Measurements from ENCODE around the genes LGALS9C, FOXO3B, TVP23B and B9D1.

GRCh38 chr17:18224100-18224593, 1.3 kb upstream of the LLGL1 start:
- PRO-cap, 4 experiments = no peak in any of the 4 experiments
- RAMPAGE, long total RNA, 2 experiments = no peak in any of the 2 experiments

DNA sequence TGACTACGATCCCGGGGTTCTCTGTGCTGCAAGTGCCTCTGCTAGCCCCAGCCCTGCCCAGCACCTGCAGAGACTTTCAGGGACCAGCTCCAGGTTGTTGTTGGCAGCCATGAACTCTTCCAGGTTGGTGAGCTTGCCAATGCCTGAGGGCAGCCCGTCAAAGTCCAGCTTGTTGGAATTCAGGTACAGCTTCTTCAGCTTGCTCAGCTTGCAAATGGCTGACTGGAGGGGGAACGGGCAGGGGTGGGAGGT, 5.4 kb downstream of the FLII start:
- PRO-cap, 4 experiments = no peak in any of the 4 experiments
- RAMPAGE, long total RNA, 2 experiments = no peak in any of the 2 experiments

- PRO-cap, 4 experiments = peak in 3 of 4 experiments; most common plus-strand start chr17:18261454 (in 1); most common minus-strand start chr17:18261302 (in 2)
- RAMPAGE, long total RNA, 2 experiments = no peak in any of the 2 experiments
Measured at GRCh38 chr17:18261206-18261621, 752 bp downstream of the MIEF2 start.

- PRO-cap, 4 experiments = peak in 3 of 4 experiments; most common plus-strand start chr17:18476800 (in 3)
- RAMPAGE, long total RNA, 2 experiments = no peak in any of the 2 experiments
Measured at GRCh38 chr17:18476593-18477189, at the start of gene LGALS9C. LGALS9C (plus strand) TSS chr17:18476789.

DNA sequence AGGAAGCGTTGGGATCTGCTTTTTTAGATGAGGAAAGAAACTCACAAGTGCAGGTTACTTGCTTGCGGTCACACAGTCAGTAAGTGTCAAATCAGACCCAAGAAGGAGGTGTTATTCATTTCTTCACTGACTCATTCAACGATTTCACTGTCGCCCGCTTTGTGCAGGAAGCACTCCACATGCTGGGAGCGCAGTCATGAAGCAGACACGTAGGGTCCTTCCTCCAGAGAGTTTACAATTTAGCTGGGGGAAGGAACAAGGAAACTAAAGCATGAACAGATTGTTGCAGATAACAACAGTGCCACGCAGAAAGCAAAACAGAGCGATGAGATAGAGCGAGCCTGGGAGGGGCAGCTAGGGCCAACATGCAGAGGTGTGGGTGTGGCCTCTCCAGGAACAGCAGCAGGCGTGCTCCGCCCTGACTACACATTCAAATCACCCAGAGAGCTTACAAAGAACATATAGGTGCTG, 16.5 kb downstream of the LGALS9C start:
- PRO-cap, 4 experiments = no peak in any of the 4 experiments
- RAMPAGE, long total RNA, 2 experiments = no peak in any of the 2 experiments

GRCh38 chr17:18682011-18682814, at the start of gene FOXO3B:
FOXO3B (minus strand) TSS chr17:18682314.
- PRO-cap, 4 experiments = peak in 4 of 4 experiments; most common plus-strand start chr17:18682458 (in 2); most common minus-strand start chr17:18682312 (in 2)
- RAMPAGE, long total RNA, 2 experiments = no peak in any of the 2 experiments

DNA sequence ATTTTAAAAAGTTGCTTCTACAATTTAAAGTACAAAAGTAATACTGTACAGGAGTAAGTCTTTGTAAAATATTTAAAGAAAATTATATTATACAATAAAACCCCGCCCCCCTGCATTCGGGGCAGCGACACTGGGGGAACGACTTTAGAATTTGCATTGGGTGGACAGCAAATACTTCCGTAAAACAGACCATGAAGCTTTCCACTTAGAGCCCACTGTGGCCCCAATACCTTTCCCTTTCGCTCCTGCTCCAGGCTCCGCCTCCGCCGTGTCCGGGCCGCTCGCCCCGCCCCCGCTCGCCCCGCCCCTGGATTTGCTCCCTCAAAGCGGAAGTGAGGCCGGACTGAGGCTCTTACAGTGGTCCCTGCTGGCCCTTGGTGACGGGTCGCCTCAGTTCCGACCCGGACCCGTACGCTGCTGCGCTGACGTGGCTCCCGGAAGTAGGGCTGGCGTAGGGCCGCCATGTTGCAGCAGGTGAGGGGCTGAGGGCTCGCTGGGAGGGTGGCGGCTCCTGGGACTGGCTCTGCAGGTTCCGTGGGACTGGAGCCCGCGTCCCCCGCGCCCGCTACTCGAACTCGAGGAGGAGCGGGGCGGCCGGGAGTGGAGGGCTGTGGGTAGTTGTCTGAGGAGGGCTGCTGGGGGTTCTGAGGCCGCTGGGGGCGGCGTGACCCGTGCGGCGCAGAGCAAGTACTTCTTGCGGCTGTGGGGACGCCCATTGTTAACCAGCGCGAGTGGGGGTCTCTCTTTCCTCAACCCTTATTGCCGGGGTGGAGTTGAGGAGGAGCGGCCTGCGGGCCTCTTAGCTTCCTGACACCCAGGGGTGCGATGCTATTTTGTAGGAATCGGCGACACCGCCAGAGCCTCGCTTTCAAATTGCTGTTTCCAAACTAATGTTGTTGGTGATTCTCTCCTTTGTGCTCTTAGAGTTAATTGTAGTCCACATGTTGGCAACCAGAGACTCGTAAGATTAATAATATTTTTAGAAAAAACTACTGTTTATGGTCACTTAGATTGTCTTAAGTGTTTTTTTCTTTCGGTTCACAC, at the start of gene TVP23B:
Gene TVP23B, plus strand, starts transcription at position 352 of the 1,044 bp plus-strand sequence.
- PRO-cap, 4 experiments = peak in 4 of 4 experiments; most common plus-strand start position 438 of the sequence (in 3); most common minus-strand start position 247 of the sequence (in 2)
- RAMPAGE, long total RNA, 2 experiments = start-site peak on the plus strand in 2 of 2 experiments, centred at positions 393 to 420 of the sequence, 32 to 647 reads per replicate

DNA sequence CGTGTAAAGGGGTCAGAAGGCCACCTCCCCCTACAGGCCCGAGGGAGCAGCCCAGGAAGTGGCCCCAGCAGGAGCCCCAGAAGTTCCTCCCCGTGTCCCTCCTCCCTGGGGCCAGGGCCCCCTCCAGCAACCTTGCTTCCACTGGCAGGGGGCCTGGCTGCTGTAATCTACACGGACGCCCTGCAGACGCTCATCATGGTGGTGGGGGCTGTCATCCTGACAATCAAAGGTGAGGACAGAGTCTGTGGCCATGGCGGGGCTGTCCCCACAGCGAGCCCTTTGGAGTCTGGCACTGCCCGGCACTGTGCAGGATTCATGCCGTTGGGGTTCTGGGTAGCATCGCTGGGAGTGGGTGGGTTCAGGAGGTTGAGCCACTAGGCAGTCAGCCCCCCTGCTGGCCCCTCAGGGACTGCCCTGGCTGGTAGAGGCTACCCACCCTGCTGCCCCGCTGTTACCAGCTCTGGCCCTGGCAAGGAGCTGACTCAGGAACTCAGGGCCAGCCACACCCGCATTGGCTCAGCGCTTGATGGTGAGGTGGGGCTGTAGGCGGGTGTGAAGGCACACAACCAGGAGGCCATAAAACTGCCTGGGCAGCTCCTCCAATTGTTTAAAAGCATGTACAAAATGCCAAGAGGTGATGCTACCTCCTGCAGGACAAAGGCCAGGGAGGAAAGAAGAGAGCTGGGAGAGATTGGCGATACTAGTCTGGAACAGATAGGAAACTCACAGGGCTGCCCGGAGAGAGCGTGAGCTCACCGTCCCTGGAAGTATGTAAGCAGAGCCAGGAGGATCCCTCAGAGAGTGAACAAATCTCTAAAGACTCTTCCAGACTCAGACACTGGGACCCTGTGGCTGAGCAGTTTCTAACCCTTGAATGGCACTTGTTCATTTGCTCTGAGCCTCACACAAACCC, 17.5 kb downstream of the SLC5A10 start:
- PRO-cap, 4 experiments = no peak in any of the 4 experiments
- RAMPAGE, long total RNA, 2 experiments = no peak in any of the 2 experiments

DNA sequence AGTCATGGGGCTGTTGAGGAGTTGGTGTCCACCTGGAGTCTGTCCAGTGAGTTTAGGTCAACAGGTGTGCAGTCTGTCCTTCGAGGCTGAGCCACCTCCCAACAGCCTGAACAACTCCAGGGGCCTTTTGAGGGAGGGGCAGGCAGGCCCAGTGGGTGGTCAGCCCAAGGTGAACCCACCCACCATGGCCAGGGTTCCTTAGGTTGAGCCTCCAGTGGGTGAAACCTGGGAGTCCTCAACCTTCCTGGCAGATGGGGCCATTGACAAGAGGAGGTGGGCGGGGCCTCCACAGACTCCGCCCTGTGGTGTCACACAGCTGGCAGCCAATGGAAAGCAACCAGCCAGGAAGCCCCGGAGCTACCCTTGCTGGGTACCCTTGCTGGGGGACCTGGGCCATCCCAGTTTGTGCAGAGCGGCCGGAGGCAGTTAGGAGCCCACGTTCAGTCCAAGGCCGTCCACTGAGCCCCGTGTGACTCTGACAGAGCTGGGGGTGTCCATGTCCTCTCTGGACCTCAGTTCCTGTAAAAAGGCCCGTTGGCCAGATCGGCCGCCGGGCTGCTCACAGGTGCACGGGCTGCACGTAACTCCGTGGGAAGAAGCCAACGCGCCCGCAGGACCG, 16.9 kb upstream of the FAM83G start:
- PRO-cap, 4 experiments = no peak in any of the 4 experiments
- RAMPAGE, long total RNA, 2 experiments = no peak in any of the 2 experiments

- PRO-cap, 4 experiments = peak in 1 of 4 experiments; most common plus-strand start chr17:19061912 (in 1)
- RAMPAGE, long total RNA, 2 experiments = start-site peak on the plus strand in 1 of 2 experiments, at chr17:19061910-19061934 at its widest, 15 reads per replicate
Measured at GRCh38 chr17:19061810-19062122, 15.0 kb upstream of the GRAP start.

DNA sequence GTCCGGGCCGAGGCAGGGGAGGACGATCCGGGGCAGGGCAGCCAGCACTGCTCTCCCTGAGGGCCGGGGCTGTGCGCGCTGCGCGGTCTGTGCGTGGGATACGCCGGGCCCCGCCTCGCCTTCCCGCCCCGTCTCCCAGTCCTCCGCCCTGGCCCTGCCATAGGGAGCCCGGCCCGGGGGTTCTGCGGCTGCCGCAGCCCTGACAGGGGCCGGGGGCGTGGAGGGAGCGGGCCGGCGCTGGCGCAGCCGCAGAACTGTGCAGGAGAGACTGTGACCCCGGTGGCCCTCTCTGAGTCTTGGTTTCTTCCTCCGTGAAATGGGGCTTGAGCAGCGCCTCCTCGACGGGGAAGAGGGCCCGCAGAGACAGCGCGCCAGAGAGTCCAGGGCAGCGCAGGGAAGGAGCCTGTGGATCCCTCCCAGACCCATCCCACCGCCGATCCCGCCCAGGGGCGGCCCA, 38.5 kb upstream of the GRAPL start:
- PRO-cap, 4 experiments = no peak in any of the 4 experiments
- RAMPAGE, long total RNA, 2 experiments = no peak in any of the 2 experiments

GRCh38 chr17:19362061-19363299, at the start of gene B9D1:
B9D1 (minus strand) TSS chr17:19362723.
- PRO-cap, 4 experiments = peak in 4 of 4 experiments; most common plus-strand start chr17:19362840 (in 3); most common minus-strand start chr17:19362708 (in 2)
- RAMPAGE, long total RNA, 2 experiments = start-site peak on the minus strand in 2 of 2 experiments, at chr17:19362600-19362731 at its widest, 19 to 288 reads per replicate

GRCh38 chr17:19369102-19369612, 6.6 kb upstream of the B9D1 start:
- PRO-cap, 4 experiments = no peak in any of the 4 experiments
- RAMPAGE, long total RNA, 2 experiments = no peak in any of the 2 experiments

DNA sequence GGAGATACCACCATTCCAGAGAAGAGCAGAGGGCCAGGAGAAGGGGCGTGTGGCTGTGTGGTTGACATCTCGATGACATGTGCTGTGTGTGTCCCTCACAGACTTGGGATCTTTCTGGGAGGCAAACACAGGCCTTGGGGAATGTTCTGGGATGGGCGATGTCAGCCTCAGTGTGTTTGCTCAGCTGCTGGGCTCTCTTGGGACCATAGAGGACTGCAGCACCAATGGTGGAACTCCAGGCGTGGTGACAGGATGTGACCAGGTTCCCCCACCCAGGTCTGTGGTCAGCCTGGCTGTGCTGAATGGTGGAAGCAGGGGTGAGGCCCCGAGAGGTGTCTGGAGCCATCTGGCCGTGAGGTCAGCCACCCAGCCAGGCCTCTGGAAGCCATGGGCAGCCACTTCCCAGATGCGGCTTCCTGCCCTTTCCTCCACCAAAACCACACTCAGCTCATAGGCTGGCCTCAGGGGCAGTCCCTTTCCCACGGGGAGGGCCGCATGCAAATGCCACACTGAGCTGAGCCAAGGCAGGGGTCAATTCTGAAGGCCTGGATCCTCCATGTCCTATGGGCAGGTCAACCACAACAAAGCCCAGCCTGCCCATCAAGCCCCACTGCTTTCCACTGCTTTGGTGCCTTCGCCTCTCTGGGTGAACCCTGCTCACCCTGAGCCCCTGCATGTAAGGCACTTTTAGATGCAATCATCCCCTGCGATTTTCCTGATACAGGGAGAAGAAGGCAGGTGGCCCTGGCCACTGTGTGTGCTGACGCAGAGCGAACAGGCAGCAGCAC, 7.7 kb upstream of the MAPK7 start:
- PRO-cap, 4 experiments = no peak in any of the 4 experiments
- RAMPAGE, long total RNA, 2 experiments = no peak in any of the 2 experiments

DNA sequence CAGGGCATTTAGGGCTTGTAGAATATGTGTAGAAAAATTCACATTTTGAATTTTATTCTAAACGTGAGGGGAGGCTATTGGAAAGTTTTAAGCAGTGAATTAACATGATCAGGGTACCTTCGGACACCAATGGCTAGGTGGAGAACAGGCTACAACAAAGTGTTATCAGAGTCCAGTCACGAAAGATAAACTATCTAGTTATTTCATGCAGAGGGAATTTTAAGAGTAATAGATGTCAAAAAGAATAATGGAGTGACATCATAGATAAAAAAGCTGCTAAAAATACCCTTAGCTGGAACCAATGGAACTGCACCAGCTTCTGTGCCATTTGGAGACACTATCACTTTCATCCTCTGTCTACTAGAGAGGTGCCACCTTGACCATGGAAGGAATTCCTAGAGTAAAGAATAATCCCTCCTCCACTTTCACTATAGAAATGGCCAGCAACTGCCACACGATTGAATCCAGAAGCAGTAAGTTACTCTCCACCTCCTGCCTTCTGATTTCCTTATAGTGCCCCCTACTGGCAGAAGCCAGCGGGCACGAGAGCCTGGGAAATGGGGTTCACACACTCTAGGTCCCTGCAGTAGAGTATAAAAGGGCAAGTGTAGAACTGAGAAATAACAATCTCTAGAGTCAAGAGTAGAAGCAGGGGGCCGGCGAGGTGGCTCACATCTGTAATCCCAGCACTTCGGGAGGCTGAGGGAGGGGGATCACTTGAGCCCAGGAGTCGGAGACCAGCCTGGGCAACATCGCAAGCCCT, 2.8 kb upstream of the ALDH3A2 start:
- PRO-cap, 4 experiments = peak in 4 of 4 experiments; most common plus-strand start position 529 of the sequence (in 2); most common minus-strand start position 397 of the sequence (in 2)
- RAMPAGE, long total RNA, 2 experiments = no peak in any of the 2 experiments

DNA sequence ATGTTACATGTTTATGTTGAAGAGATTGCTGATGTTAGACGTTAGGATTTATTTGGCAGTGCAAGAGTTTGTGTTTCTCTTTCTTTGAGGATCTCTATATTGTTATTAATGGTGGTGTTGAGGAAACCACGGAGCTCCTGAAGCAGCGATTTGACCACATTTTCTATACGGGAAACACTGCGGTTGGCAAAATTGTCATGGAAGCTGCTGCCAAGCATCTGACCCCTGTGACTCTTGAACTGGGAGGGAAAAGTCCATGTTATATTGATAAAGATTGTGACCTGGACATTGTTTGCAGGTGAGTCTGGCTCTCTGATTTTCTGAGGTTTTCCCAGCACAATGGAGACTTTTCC, 7.7 kb downstream of the ALDH3A2 start:
- PRO-cap, 4 experiments = peak in 3 of 4 experiments; most common plus-strand start position 288 of the sequence (in 2); most common minus-strand start position 165 of the sequence (in 2)
- RAMPAGE, long total RNA, 2 experiments = no peak in any of the 2 experiments

DNA sequence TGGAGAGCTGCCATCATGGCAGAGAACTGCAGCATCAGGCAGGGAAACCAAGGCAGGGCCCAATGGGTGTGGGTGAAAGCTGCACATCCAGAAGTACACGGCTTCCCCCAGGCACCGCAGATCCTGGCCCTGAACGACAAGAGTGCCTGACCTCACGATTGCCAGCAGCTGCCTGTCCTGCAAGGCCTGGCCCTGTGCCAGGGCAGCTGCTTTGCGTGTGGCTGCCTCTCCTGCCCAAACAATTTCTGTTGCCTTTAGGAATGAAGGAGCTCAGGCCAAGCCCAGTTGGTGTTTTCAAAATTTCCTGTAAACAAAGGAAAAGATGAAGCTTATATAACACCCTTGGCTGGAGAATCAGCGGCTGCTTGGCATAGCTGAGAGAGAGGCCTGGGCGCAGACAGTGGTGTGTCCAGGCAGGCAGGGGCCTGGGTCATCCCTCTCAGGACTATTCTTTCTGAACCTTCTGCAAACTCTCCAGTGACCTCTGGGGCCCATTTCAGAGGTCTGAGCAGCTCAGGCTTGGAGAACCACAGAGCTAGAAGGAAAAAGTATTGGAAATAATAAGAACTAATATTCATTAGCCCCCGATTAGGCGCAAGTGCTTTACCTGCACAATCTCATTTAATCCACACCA, 11.8 kb upstream of the SLC47A2 start:
- PRO-cap, 4 experiments = peak in 4 of 4 experiments; most common plus-strand start position 400 of the sequence (in 4); most common minus-strand start position 138 of the sequence (in 2)
- RAMPAGE, long total RNA, 2 experiments = no peak in any of the 2 experiments

- PRO-cap, 4 experiments = no peak in any of the 4 experiments
- RAMPAGE, long total RNA, 2 experiments = no peak in any of the 2 experiments
Measured at GRCh38 chr17:19736089-19736788, 11.9 kb downstream of the ALDH3A1 start.

- PRO-cap, 4 experiments = no peak in any of the 4 experiments
- RAMPAGE, long total RNA, 2 experiments = no peak in any of the 2 experiments
Measured at GRCh38 chr17:19795946-19796353, 47.9 kb upstream of the ALDH3A1 start.

DNA sequence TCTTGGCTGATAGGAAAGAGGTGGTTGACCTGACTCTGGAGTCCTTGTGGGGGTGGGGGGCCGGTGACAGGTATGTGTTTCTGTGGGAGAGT, 147.6 kb downstream of the SPECC1 start:
- PRO-cap, 4 experiments = no peak in any of the 4 experiments
- RAMPAGE, long total RNA, 2 experiments = no peak in any of the 2 experiments